Neural progenitor cell (in vitro differentiated cells): ENCODE measurements around the gene ANKEF1.

- RAMPAGE, long total RNA, result no peak
Measured at GRCh38 chr20:10034555-10035553, at the start of gene ANKEF1. Gene ANKEF1, plus strand, starts transcription at chr20:10034987.

- RAMPAGE, long total RNA, result no peak
Measured at GRCh38 chr20:10071742-10072135, 37.0 kb downstream of the ANKEF1 start.

DNA sequence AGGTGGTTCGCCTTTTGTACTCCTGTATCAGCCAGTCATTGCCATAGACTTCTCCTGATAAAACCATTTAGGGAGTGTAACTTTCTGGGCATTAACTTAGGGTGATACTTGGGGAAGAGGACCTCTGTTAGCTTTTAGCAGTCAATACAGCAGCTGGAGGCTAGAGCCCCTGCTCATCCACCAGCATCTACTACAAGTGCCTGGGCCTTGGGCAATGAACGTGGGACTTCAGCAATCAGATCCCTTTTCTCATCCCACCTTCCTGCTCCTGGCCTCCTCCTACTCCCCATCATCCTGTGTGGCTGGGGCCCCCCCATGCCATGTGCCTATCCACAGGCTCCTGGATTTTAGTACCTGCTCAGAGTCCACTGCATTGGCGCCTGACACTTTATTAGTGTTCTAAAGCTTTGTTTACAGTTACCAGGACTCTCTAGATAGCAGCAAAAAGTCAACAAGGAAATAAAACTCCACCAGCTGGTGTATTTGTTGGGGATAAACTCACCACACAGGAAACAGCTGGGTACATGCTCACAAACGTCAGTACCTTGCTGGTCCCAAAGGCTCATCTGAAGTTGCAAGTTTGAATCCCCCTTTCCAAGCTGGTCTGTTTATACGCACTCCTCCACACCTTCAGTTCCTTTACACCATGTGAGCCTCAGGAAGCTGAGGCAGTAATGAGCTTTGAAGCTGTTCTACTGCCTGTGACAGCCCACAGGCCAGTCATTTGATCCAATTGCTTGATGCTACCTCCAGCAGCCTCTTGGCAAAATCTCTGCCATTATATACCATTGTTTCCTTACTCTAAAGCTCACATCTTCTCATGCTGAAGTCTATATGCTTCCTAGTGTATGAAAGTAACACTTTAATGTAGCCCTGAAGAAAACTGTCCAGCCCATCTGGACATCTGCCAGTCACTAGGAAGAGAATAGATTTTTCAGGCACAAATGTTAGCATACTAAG lies 76.4 kb downstream of the ANKEF1 start:
- RAMPAGE, long total RNA, result no peak

DNA sequence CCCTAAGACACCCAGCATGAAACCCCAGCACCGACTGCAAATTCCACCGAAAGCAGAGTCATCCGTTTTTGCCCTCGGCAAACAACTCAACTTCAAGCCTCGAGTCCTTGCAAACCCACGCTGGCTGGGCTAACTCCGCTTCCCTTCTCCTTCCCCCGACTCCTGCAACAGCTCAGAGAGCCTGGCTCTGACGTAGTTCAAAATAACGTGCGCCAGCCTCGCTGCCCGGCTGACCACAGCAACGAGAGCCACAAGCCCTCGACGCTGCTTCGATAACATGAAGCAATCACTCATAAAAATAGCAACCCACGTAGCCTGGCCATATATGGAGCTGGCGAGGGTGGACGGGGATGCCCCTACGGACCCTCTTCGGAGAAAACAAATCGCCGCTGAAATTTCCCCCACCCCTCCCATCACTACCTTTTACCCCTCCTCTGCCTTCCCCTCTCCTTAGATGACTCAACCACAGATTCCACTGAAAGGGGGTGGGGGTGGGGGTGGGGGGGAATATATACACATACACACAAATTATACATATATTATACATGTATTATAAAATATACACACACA lies 597 bp upstream of the SNAP25 start:
- RAMPAGE, long total RNA, result no peak

DNA sequence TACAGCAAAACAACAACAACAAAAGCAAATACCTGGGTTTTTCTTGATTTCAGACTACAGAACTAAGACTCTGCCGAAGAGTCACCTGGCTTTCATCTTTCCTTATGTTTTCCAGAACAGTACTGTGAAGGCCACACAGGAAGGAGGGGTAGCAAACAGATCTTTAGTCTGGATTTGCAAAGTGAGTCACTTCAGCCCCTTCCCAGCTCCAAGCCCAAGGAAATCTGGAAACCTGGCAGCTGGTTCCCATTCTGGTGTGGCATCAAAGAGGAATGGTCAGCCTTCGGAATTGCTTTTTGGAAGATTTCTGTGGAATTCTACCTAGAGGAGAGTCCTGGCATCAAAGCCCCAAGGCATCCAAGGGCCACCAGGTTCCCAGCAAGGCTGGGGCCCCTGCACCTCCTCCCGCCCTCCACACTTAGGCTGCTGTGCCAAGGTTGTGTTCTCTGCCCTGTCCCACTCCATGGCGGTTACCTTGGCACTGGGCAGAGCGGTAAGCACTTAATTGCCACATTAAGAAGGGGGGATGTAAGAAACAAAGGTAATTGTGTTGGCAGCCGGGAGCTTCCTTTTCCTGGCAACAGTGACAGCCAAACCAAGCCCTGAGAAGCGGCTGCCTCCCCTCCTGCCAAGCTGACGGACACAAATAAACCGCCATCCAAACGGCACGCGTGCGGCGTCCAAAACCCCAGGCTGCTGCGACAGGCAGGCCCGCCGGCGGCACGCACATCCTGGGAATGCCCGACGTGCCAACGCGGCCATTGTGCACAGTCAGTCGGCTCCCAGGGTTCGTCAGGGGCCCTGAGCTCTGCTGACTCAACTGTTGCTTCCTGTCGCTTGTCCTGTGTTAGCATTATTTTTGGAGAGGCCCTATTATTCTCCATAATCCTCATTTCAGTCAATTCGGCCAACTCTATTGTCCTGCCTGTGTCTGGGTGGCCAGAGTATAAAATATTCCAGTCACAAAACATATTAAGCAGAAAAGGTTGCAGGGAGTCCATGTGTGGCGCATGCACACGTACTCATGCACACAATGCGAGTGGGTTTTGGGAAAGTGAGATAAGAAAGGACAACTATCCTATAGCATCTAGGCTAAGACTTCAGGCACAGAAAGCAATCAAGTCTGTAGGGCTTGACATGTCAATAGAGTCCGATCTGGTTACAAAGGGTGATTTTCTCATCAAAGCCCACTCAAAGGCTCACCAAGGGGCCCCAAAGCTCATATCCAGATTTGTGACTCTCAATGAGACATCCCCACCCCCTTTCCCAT lies 6.8 kb downstream of the JAG1 start:
- RAMPAGE, long total RNA, result no peak

- RAMPAGE, long total RNA, result no peak
Measured at GRCh38 chr20:10670353-10671379, 3.1 kb downstream of the JAG1 start.

DNA sequence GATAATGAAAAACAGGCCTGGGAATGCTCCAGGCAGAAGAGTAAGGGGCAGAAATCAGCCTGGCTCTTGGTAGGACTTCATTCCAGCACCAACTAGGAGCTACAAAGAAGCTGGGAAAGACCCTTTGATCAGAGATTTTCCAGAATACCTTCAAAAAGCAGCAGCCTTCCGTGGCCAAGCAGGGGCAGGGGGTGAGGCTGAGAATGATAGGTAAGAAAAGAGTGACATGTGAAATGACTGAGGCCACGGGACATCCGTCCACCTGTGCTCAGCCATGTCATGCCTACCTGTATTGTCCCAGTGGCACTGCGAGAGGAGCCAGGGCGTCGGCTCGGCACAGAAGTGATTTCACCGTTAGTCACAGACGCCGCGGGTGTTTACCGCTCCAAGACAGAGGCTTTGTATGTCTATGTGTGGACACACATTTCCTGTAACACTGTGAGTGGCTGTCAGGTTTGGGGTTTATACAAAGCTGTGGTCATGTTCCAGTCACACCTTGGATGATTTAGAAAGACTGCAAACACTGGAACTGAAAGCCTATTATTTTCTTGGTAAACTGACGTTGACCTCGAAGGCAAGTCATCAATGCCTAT lies 32.0 kb upstream of the JAG1 start:
- RAMPAGE, long total RNA, result no peak

GRCh38 chr20:11108025-11108499 lies 434.3 kb upstream of the JAG1 start:
- RAMPAGE, long total RNA, result no peak

DNA sequence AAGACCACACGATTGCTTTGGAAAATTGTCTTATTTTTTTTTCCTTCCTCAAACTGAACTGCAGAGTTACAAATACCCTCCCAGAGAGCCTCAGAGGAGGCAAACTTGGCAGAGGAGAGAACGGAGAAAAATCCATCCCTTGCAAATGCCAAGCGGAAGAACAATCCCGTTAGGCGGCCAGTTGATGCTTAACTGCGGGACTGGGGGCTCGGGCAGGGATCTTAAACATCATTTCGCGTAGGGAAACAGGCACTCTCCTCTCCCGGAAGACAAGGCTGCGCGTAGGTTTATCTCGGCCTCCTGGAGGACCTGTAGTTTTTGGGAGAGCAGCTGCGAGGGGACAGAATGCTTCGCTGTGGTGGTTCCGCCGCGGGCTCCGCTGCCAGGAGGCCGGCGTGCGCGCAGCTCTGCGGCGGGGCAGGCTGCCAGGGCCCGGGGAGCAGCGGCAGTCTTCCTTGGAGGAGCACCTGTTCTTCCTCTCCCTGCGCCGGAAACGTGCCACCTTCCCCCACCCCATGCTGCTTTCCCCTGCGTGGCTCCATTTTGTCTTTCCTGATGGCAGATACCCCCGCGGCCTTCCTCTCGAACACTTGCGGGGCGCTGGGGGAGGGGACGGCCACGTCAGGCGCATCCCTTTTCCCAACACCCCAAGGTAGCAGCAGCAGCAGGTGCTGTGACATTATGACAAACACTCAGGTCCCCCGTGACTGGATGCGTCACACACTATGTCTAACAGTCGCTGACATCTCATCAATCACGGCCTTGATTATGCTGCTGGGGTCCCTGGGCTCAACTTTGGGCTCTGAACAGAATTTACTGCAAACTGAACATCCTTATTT lies 230.8 kb upstream of the BTBD3 start:
- RAMPAGE, long total RNA, result no peak

DNA sequence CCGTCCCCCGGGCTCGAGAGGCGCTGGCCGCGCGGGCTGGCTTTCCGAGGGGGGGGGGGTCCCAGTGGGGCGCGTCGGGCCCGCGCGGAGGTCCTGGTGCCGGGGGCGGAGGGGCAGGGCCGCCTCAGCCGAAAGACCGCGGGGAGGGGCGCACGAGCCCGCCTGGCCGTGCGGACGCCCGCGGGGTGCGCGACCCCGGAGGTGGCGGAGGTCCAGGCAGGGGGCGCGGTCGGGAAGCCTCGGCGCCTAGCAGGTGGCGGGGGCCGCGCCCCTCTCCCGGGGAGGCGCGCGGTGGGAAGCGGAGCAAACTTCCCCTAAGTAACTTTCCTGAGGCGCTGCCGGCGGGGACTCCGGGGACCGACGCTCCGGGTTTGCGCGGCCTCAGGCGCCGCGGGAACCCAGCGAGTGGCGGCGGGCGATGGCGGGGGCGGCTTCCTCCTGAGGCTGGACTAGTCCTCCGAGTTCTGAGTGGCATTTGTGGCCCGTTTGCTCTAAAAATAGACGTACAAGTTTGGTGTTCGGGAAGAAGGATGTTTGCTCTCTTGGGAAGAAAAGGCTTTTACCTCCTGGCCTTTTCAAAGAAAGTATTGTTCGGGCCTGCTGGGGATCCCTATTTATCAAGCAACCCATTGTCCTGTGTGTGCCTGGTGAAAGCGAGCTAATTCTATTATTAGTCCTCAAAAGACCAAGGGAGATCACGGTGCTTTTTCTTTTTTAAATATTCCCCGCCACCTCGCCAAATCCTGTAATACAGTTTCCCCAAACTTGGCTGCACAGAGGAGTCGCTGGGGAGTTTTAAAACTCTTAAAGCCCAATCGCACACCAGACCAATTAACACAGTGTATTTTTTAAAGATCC lies 26.3 kb upstream of the BTBD3 start:
- RAMPAGE, long total RNA, result no peak

- RAMPAGE, long total RNA, result no peak
Measured at GRCh38 chr20:11919039-11919384, 1.3 kb downstream of the BTBD3 start.

DNA sequence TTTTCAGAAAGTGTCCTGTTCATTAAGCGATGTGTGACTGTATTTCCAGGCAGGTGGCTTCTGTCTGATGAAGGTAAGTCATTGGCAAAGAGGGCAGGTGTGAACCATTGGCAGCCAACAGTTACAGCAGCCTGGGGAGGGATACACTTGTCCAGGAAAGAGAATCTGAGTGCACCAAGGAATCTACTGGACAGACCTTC lies 130.5 kb downstream of the BTBD3 start:
- RAMPAGE, long total RNA, result no peak

- RAMPAGE, long total RNA, result no peak
Measured at GRCh38 chr20:13272596-13273037, 51.5 kb downstream of the ISM1 start.

GRCh38 chr20:13481306-13481761 lies 157.4 kb downstream of the TASP1 start:
- RAMPAGE, long total RNA, result no peak

GRCh38 chr20:16572266-16572663 lies 983 bp downstream of the KIF16B start:
- RAMPAGE, long total RNA, result no peak

GRCh38 chr20:16760328-16760894 lies 12.3 kb downstream of the OTOR start:
- RAMPAGE, long total RNA, result no peak

GRCh38 chr20:17169534-17170172 lies 57.2 kb upstream of the PCSK2 start:
- RAMPAGE, long total RNA, result no peak

DNA sequence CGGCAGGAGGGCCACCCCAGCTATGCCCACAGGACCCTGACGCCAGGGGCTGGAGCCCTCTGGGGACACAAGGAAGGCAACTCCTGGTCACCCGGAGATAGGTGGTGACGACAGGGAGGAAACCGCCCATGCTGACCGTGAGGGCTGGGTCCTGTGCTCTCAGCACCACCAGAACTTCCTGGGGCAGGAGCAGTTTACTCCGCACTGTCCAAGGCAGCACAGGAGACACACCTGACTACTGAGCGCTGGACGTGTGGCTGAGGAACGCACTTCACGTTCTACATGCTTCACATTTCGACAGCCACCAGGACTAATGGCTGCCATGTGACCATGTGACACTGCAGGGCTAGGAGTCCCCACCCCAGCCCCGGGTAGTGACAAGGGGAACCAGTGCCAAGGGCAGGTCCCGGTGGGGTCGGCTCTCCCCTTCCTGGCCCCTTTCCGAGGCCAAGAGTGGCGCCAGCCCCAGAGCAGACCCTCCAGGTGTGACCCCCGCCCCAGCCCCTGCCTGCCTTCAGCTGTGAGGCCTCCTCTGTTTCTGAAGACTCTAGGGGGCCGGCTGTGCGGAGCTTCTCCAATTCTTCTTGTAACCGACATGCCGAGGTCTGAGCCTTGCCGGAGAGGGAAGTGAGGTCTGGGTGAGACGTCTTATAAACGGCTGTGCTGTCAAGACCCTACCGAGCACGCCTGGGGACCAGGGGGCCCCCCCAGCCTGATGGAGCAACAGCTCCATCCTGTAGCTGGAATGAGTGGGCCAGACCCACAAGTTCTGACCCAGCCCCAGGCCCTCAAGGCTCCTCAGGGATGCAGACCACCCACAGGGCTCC lies 45.3 kb downstream of the DSTN start:
- RAMPAGE, long total RNA, result no peak

DNA sequence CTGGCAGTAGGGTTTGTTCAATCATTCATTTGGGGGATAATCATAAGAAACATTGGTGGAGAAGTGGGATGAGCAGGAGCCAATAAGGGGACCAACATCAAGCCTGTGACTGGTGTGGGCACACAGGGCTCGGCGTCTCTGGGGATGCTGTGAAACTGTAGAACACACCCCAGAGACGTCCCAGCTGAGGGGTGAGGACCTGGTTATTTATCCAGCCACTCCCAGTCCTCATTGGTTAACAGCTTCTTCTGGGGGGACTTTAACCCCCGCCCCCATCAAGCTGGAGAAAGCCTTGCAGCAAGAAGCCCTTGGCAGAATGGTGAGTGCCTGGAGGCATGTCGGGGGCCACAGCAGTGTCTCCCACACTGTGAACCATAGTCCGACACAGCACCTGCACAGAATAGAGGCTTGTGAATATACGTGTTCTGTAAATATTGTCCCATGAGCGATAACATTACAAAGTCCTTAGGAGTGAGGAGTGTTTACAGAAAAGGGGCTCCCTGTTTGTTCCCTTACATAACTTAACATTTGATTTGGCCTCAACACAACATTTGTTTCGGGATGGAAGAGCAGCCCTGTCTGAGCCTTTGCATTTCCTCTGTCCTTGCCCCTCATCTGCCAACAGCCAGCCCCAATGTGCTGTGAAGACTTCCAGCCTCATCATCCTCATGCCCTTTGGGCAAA lies 2.1 kb upstream of the RRBP1 start:
- RAMPAGE, long total RNA, result no peak

GRCh38 chr20:17710556-17710956 lies 10.8 kb downstream of the BANF2 start:
- RAMPAGE, long total RNA, result no peak